ENCODE data around the genes EOLA2, MAGEA4, PNMA6A, HAUS7, BGN and DUSP9.

DNA sequence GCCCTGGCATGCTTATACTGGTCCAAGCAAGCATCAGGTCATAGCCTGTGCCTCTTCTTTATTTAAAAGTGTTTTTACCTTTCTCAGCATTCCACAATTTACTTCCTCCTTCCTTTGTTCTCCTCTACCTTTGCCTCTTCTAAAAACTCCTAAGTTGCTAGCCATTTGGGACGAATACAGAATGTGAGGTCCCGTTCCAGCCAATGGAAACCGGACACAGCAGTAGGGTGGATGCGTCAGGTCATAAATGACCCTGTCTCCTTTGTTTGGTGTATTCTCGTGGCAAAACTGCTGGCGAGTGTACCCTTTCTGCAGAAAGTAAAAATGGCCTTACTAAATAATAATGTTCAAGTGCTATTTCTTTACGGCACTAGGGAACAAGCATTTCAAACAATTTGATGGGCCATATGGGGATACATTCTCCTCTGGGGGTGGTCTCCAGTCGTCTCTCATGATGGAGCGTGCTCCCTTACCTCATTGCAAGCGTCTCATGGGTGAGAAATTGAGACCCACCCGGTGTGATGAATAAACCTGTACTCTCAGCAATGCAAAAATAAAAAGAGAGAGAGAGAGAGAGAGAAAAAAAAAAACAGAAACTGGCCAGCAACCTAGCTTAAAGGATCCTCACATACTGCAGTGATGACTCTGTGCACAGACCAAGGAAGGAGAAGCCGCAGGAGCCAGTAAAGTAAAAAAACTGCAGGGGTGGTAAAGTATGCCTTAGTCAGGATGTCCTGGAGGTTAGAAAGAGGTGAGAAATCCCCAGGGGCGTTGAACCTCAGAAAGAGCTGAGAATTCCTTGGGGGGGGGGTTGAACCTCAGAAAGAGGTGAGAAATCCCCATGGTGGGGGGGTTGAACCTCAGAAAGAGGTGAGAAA is 47.7 kb downstream of the MAGEA9 start:
- PRO-cap: no peak

GRCh38 chrX:149938170-149939346 is at the start of gene EOLA2:
EOLA2 (minus strand) TSS chrX:149938491.
- PRO-cap: bidirectional peak, plus-strand start at chrX:149938740, minus-strand start at chrX:149938474; unidirectional peak, plus-strand start at chrX:149939041

DNA sequence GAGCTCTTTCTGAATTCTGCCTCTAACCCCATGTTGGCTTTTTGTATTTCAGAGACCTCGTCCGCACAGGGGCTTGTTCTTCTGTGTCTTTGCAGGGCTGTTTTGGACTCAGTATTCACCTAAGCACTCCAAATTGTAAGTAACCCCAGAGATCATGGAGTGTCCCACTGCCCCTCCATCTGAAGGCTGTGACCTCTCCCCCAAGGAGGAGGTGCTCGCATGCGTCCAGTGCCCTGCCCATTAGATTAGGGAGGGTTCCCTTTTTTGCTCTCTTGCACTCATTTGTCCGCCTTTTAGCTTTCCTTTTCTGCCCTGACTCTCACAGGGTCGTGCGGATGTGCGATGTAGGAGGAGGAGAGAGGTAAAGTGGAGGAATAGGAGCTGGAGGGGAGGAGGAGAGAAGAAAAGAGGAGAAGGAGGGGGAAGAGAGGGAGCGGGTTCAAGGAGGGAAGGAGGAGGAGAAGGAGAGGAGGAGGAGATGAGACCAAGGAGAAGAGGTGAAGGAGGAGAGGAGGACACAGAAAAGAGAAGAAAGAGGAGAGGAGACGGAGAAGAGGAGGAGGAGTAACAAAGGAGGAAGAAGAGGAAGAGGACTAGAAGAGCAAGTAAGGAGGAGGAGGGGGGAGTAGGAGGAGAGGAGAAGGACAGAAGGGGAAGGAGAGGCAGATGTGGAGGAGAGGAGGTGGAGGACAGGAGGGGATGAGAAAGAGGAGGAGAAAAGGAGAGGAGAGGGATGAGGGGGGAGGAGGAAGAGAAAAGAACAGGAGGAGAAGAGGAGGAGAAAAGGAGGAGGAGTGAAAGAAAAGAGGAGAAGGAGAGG is 5.9 kb upstream of the EOLA2 start:
- PRO-cap: no peak

- PRO-cap: no peak
These were observed 55.0 kb upstream of the MTM1 start for GRCh38 chrX:150513381-150513811.

DNA sequence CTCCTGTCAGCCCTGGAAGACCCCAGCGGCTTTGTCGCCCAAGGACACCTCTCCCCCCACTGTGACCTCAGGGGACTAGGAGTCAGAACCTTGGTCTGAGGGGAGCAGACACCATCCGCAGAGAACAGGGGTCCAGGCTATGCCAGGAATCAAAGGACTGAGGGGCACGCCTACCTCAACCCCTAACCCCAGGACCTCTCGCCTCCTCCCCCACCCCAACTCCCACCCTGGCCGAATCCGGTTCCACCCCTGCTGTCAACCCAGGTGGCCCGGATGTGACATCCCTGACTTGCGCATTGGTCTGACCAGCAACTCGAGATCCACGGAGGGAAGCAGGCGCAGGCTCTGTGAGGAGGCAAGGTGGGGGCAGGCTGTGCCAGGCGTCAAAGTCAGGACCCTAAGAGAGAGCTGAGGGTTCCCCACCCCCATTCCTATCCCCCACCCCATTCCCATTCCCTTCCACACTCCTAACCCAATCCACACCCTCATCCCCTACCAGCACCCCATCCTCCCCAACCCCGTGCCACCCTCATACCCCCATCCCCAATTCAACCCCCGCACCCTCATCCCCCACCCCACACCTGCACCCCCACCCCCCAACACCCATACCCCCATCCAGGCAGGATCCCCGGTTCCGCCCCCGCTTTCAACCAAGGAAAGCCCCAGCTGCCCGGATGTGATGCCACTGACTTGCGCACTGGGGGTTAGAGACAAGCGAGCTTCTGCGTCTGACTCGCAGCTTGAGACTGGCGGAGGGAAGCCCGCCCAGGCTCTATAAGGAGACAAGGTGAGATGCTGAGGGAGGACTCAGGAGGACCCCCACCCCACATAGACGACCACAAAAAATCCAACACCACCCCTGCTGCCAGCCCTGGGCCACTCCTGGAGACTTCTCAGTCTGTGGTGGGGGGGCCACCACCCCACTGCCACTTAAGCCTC is at the start of gene MAGEA4:
Gene MAGEA4, plus strand, starts transcription at position 707 of the 939 bp plus-strand sequence.
- PRO-cap: no peak

GRCh38 chrX:151985859-151986063 is 11.3 kb upstream of the GABRE start:
- PRO-cap: no peak

- PRO-cap: no peak
These were observed 386 bp upstream of the GABRA3 start for GRCh38 chrX:152451537-152451865.

- PRO-cap: no peak
These were observed 3.4 kb downstream of the MAGEA12 start for GRCh38 chrX:152736909-152737488.

DNA sequence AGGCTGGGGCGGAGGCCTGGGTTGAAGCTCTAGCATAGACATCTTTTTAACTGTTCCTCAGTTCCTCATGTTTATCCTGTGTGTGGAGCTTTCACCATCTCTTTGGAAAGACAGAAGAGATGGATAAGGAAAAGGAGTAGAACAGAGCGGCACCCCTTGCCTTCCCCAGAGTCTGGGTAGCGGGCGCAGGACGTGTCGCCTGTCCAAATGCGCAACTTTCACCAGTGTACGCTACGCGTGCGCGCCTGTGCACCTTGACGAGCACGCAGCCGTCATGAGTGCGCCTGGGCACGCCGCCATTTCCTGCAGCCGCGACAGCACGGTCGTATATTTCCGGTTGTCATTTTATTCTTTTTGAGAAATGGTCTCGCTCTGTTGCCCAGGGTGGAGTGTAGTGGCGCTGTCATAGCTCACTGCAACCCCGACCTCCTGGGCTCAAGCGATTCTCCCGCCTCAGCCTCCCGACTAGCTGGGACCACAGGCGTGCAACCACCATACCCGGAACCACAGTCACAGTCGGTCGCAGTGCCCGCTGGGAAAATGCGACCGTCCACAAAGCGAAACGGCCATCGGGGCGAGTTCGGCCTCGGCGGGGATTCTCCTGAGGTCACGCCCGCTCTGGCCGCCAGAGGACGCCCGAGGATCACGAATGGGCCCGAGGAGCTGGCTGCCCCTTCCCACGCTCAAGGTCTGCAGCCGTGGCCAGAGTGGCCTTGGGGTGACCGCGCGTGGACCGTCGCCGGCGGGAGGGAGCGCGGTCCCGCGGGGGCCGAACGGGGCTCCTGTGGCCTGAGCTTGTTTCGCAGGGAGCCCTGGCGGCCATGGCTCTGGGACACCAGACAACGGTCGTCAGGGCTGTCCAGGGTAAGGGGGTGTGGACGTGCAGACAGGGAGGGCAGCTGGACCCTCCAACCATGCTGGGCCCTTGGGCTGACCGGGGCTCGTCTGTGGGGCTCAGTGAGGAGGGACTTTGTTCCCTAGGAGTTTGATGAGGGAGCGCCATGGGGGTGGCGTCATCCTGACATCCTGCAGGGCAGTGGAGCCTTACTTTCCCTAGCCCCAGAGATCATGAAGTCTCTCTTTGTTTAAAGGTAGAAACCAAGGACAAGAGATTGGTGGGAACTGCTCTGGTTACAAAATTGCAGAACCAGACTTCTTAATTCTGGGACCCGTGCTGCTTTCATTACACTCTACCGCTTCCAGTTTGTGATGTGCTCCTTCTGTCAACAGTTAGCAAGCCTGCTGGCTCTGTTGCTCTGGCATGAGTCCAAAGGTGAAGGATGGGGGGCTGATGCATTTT is 23.6 kb upstream of the PNMA3 start:
- PRO-cap: bidirectional peak, plus-strand start at position 699 of the sequence, minus-strand start at position 512 of the sequence

DNA sequence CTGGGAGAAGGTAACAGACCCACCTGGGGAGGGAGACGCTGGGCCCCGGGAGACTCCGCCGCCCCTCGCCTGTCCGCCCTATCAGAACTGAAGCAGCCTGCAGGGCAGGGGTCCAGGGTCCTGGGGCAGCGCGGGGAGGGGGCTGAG is 232 bp downstream of the PNMA3 start:
- PRO-cap: no peak

GRCh38 chrX:153072204-153072724 is at the start of gene PNMA6A:
PNMA6A (plus strand) TSS chrX:153072454.
- PRO-cap: no peak

DNA sequence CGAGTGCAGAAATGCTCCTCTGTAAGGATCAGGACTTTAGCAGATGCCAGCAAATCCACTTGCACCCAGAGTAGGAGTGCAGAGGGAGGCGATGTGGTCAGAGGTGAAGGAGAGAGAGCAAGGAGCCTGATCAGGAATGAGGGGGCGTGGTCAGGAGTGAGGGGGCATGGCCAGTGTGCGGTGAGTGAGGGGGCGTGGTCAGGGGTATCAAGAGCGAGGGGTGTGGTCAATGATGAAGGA is 39.7 kb upstream of the PWWP4 start:
- PRO-cap: unidirectional peak, minus-strand start at position 93 of the sequence

DNA sequence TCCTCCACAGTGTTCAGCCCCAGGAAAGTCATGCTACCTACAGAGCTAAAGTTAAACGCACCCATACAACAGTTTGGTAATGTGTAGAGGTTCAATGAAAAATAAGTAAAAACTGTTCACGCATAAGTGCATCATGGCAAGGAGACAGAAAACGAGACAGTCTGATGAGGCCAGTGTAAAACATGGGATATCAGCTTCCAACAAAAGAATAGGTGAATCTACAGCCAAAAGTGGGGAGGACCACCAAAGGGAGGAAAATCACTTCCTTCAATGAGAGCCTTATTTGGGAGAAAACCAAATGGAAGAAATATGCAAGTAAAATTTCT is 20.8 kb upstream of the PWWP4 start:
- PRO-cap: no peak

GRCh38 chrX:153370923-153371550 is 30.1 kb downstream of the PNMA6E start:
- PRO-cap: no peak

- PRO-cap: bidirectional peak, plus-strand start at chrX:153470890, minus-strand start at chrX:153470569
These were observed at the start of gene HAUS7 for GRCh38 chrX:153469955-153471258. HAUS7 (minus strand) TSS chrX:153470576.

DNA sequence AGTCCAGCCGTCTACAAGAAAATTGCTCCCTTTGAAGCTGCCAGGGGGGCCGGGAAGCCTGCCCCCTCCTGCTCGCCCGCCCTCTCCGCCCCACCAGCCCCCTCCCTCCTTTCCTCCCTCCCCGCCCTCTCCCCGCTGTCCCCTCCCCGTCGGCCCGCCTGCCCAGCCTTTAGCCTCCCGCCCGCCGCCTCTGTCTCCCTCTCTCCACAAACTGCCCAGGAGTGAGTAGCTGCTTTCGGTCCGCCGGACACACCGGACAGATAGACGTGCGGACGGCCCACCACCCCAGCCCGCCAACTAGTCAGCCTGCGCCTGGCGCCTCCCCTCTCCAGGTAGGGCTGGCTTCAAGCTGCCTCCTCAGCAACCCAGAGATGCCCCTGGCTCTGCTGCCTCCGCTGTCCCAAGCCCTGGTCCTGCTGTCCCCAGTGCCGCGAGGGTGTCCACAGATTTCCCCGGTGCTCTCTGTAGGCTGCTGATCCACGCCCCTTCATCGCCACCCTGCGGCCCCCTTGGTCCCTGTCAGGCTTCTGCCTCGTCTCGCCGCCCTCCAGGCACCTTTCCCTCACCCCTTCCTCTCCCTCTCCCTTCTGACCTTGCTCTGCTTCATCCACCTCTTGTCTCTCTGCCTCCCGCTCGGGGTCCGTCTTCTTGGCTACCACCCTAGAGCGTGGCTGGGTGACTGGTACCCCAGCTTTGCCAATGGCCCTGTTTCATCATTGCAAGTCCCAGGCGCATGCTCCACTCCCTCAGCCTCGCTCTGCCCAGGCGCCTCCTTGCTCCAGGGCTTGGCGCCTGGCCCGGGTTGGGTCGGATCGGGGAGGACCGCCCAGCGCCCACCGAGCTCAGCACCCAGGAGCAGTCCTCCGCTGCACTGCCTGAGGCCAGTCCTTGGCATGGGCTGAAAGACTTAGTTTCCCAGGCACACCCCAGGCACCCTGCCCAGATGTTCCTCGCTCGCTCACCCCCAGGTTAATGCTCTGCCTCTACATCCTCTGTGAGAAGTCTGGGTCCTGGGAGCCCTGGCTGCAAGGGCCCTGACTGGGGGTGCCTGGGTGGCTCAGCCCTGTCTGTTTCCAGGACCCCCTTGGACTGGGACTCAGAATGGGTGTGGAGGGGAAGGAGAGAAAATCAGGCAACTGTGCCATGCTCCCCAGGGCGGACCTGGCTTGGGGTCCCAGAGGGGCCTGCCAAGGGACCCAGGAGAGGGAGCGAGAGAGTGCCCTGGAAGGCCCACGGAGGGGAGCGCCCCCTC is at the start of gene BGN:
Gene BGN, plus strand, starts transcription at position 199 of the 1,252 bp plus-strand sequence.
- PRO-cap: unidirectional peak, minus-strand start at position 409 of the sequence

- PRO-cap: no peak
These were observed 21.8 kb upstream of the DUSP9 start for GRCh38 chrX:153625142-153625612.

DNA sequence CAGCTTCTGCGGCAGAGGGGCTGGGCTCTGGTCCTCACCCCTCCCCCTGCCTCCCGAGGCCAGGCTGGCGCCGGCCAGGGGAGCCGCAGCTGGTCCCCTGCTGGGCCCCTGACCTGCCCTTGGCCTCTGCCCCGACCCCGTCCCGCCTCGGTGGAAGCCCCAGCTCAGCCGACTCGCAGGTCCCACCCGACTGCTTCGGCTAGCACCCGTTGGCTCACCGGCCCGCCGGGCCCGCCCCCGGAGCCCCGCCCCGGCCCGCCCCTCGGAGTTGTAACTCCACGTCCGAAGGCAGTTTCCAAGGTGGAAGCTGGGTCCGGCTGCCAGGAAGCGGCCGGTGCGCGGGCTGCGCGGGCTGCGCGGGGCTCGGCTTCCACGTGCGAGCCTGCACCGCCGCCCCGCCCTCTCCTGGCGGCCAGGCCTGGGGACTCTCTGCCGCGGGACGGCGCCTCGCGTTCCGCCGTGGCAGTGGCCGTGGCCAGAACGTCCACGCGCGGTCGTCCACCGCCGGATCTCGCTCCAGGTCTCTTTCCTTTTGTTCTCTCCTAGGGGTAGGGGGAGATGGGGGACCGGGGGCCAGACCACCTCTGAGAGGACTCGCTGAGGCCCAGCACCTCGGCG is at the start of gene DUSP9:
Gene DUSP9, plus strand, starts transcription at position 298 of the 618 bp plus-strand sequence.
- PRO-cap: no peak

GRCh38 chrX:153688921-153690086 is 1.6 kb downstream of the SLC6A8 start:
- PRO-cap: no peak

DNA sequence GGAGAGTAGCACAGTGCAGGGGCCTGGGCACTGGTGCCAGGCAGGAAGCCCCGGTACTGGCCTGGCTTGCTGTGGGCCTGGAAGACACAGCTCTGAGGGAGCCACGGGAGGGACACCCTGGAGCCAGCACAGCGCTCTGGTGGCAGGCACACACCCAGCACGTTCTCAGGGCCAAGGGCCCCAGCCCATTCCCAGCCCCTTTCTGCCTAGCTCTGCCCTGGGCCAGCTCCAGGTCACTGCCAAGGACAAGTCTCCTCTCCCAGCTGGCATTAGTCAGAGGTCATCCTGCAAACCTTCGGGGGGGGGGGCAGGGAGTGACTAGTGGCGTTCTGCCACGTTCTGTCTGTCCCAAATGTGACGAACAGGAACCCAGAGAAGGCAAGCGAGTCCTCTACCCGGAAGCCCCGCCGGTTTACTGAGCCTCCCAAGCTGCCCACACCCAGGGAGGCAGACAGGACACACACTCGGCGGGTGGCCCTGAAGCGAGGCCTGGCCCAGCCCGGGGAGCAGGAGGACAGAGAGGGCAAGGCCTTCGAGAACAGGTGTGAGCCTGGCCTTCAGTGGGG is 12.2 kb downstream of the SLC6A8 start:
- PRO-cap: no peak

Measured in sternocleidomastoid (tissue), 1 donor.